Ascending aorta (tissue), 1 donor: ENCODE measurements around a stretch of chr22.

DNA sequence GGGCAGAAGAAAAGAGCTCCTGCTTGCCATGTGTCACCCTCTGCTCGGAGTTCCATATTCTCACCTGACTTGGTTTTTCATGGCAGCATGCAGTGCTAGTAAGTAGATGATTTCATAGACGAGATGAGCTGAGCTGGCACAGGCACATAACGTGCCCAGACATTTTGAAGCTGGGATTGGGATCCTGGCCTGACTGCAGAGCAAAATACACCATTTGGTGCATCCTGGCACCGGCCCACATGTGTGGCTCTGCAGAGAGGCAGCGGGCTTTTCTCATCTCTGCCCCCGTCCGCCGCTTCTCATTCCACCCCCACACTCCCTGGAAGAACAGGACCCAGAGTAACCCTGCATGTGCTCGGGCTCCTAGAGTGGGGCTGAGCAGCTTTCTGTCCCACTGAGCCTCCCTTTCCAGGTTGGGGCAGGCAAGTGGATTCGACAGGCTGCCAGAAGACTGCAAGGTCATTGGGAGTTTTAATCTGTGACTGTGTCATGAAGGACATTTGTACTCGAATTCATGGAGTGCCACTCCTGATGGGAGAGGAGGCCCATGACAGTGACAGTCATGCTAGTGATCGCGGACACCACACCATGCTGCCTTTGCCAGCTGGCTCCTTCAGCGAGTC lies 24.9 kb downstream of the FAM118A start:
- PRO-cap, result no peak

GRCh38 chr22:45588122-45588497 lies 83.5 kb upstream of the ATXN10 start:
- PRO-cap, result no peak

DNA sequence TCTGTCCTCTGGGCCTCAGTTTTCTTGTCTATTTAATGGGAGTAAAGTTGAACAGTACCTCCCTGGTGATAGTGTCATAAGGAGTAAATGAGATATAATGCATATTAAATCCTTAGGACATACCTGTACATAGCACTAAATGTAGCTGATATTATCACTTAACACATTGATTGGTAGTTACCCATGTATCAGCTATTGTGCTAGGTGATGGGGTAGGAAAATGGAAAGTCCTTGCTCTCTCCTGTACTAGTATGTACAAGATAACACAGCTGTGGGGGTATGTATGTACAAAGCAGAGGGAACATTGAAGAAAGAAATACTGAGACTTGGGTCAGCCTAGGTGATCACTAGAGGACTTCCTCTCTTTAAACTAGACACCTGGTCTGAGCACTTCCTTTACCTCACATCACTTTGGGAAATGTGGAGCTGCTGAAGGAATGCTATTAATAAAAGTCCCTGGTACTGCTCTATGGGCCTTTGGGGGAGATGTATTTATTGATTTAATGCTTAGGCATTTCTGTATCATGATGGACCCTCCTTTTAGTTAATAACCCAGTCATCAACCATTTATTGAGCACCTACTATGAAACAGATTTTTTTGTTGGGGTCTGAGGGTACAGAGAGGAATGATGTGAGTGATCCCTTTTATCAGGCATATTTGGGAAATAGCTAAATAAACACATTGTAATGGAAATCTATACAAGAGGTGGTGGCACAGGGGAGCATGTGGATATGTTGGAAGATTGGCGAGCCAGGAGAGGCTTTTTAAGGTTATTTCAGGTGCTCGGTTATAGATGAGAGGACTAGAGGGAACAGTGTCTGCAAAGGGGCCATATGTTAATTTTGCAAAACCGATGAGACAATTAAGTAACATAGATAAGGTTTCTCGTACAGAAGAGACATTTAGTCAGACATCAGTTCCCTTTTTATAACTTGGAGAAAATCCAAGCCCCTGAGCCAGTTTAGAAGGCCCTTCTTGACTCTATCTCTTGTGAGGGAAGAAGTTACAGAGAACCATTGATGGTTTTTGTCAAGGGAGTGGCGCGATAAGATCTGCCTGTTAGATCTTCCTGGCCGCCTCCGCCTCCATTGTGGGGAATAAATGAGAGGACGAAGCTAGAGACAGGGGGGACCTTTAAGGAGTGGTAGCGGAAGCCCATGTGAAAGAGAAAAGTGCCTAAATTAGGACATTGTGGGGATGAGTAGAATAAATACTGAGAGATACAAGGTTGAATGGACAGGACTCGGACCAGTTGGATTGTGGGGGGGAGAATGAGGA lies 1.8 kb downstream of the ATXN10 start:
- PRO-cap, result no peak

GRCh38 chr22:45974366-45974901 lies 2.5 kb downstream of the WNT7B start:
- PRO-cap, result no peak

DNA sequence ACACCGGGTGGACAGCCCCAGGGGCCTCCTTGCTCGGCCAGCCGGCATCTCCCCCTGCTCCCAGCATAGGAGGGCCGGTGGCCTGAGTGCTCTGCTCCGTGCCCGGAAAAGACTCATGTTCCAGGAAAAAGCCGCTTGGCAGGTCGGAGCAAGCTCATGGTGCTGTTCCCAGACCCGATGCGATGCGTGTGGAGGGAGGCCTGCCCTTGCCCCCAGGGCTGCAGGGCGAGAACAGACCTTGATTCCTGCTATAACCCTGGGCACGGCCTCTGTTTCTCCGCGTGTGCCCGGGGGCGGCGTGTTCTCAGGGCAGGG lies 30.4 kb upstream of the WNT7B start:
- PRO-cap, result no peak

DNA sequence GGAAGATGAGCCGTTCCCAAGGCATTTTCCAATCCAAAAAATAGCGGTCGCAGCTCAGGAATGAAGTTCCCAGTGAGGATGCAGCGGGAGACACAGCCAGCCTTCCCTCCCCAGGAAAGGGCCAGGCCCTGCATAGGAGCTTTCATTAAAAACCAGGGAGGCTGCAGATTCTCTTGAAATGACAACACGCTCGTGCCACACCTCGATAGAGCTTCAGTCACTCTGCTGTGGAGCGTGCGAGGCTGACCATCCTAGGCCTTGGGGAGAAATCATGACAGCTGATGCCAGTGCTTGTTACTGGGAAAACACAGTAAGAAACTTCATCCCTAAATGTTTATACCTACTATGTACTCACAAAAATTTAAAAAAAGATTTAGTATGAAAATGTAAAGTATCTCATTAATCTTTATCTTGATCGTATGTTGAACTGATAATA lies 65.9 kb upstream of the WNT7B start:
- PRO-cap, result no peak

GRCh38 chr22:46052278-46052555 lies 75.3 kb upstream of the WNT7B start:
- PRO-cap, result no peak

DNA sequence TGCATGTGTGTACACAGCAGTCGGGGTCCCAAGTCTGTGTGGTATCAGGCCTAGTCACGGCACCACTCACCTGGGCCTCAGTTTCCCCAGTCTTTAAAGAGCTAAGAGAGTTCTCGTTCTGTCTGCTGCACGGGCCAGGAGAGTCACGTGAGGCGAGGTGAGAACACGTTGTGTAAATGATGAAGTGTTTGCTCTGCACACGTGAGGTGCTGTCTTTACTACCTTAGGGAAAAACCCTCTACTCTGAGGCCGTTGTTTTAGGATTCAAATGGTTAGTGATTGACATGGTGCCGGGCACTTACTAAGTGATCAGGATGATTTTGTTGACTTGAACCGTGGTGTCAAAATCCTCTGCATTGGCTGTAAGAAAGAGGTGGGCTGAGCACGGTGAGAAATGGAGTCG lies 86.5 kb upstream of the PPARA start:
- PRO-cap, result no peak

GRCh38 chr22:46106789-46107757 lies 43.3 kb upstream of the PPARA start:
- PRO-cap, result no peak

- PRO-cap, result no peak
Observed at GRCh38 chr22:46163240-46163962, 13.1 kb downstream of the PPARA start.

GRCh38 chr22:46239347-46240646 lies 10.3 kb downstream of the CDPF1 start:
- PRO-cap, result no peak

DNA sequence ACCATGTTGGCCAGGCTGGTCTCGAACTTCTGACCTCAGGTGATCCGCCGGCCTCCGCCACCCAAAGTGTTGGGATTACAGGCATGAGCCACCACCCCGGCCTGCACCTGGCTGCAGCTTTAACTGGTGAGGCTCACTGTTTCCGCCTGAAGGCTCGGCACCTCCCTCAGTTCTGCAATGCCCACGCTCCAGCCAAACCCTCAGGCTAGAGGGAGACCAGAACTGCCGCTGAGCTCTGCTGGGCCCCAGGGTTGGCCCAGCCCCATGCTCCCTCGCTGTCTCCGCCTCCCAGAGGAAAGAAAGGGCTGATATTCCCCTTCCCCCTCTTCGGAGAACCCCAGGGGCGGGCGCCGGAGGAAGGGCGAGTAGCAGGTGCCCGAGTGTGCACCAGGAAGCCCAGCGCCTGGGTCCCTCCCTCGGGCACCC lies 73.0 kb downstream of the TRMU start:
- PRO-cap, result no peak

DNA sequence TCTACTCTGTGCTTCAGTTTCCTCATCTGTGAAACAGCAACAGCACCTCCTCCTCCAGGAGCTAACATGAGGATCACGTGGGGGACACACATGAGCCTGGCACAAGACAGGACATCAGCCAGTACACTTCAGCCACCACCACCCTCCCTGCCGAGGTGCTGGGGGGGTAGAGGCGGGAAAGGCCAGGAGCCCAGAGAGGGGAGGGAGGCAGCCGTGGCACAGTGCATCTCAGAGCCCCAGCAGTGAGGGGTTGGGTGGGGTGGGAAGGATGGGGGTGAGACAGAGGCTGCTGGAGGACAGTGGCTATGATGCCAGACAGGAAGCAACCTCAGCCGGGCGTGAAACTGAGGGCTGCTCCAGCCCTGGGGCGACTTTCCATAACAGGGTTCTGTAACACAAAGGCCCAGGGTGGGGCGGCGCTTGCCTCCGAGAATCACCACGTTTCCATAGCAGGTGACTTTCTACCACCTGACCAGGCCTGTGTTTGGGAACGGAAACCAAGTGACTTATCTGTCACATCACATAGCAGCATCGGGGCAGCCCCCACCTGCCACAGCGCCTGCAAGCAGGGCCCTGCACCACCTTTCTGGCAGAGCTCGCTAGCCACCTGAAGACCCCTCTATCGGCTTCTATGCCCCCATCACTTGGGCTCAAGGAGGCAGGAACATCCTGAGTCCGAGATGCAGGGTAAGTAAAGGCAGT lies 85.7 kb downstream of the TRMU start:
- PRO-cap, result no peak

DNA sequence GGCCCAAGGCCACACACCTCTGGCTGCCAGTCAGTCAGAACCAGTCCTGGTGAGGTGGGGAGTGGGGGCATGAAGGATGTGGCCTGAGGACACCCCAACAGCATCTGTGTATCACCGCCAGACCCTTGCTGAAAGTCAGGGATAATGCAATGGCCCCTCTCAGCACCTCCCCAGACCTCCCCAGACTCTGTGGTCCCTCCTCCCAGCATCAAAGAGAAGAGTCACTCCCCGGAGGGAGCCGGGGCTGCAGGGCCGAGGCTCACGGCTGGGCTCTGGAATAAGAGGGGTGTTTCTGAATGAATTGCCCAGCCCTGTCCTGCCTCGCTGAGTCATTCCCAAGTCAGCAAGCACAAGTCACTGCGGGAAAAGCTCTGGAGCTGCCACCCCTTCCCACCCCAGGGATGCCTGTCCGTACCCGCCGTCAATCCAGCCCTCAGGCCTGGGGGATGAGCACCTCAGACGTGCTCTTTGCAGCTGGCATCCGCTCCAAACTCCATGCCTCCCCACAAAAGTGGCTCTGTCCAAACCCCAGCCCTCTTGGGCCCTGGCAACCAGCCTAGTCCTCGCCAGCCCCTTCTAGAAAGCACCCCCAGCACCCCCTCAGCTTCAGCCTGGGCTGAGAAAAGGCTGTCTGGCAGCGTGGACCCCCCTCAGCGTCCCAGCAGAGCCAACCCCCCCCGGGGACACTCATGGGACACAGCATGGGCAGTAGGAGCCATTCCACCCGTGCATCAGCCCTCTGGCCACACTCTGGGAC lies 22.8 kb downstream of the CELSR1 start:
- PRO-cap, result no peak

DNA sequence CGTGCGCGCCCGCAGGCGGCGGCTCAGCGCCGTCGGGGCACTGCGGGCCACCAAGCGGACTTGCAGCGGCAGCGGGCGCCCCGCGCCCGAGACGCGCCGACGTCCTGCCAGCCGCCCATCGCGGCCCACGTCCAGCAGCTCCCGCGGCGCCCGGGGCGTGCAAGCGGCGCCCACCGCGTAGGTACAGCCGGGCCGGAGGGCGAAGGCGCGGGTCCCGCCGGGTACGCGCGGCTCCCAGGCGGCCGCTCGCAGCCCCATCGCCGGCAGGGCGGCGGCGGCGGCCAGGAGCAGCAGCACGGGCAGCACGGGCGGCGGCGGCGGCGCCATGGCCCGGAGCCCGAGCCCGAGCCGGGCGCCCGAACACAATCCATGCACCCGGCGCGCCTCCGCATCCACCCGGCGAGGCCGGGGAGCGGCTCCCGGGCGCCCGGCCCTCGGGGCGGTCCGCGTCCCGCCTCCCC lies 546 bp downstream of the CELSR1 start:
- PRO-cap, result no peak

- PRO-cap, result no peak
Observed at GRCh38 chr22:46539172-46539638, 1.8 kb upstream of the CELSR1 start.

GRCh38 chr22:46586562-46587187 lies 33.5 kb upstream of the GRAMD4 start:
- PRO-cap, result no peak

DNA sequence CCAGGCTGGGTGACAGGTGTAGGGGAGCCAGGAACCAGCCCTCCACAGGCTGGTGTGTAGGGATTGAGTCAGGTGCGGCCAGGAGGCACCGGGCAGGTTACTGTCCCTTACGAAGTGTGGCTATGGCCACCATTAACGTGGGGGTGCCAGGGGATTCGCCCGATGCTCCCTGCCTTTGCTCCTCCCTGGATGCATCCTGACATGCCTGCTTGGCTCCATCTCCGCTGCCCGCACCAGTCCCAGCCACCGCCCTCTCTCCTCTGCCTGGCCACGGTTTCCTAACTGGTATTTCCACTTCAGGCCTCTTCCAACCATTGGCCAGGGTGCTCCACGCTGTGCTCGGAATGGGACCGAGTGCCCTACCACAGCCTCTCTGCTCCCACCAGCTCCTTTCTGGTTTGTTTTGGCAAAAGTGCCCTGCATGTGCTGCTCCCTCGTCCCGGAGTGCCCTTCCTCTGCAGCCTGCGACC lies 12.8 kb upstream of the GRAMD4 start:
- PRO-cap, result no peak

GRCh38 chr22:46651842-46652725 lies 31.9 kb downstream of the GRAMD4 start:
- PRO-cap, result no peak

DNA sequence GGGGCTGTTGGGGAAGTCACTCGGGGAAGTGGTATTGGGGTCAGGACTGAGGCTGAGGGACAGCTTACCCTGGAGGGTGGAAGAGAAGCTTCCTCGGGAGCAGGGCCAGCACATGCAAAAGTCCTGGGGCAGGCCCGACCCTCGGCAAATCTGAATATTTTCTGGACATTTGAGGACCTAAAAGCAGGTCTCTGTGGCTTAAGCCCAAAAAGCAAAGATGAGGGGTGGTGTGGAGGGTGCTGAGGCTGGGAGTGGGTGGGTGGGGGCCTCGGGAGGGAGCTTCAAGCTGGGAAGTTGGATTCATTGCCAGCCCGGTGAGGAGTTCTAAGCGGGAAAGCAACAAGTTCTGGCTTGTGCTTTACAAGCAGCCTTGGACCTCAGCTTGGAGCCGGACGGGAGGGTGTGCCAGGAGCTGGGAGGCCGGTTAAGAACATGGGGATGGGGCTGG lies 34.9 kb downstream of the GRAMD4 start:
- PRO-cap, result no peak